ENCODE results near the genes SGSH and ENDOV.

- RRBS, result 92% methylated on average over 2 of the region's 23 CpGs
These were observed 8.3 kb downstream of the CARD14 start for GRCh38 chr17:80177928-80178643.

DNA sequence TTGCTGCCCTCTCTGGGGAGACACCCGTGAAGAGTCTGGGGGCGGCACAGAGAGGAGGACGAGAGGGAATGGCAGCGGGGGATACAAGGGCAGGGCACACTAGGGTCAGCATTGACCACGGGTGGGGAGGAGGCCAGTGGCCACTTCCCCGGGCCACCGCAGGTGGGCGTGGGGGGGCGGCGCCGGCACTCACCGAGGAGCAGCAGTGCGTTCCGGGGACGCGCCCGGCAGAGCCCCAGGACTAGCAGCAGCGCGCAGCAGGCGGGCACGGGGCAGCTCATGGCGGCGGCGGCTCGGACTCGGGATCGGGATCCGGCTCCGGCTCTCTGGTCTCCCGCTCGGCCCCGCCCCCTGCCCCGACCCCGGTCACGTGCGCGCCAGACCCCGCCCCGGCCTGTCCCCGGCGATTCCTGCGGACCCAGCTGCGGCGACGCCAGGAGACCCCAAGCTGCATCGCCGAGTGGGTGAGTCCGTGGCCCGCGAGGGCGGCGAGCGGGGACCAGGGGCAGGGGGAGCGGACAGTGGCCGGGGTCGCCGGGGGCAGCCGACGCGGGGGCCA, at the start of gene SGSH:
TSS of gene SGSH (minus strand) at position 301 of the 559 bp plus-strand sequence.
- RRBS, result 2% methylated on average over 20 of the region's 60 CpGs

DNA sequence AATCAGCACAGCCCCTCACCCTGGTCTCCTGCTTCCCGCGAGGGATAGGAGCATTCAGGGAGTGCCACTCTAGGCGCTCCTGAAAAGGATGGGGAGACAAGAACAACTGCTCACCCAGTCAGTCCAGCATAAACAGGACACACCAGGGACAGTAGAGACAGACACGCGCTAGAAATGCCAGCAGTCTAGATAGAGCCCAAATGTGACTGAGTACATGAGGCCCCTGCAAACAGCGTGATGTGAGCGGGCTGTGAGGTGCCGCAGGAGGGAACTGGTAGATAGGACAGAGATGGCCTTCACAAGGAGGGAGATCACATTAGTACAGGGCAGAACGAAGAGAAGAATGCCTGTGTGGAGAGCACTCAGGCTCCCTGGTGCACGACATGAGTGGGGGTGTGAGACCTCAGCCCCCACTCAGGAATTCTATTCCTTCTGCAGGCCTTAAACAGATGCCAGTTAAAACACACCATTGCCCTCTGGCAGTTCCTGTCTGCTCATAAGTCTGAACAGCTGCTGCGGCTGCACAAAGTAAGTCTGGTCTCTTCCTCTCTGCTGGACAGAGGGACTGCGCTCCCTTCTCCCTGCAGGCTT, 25.5 kb upstream of the ENDOV start:
- RRBS, result no CpG with 5 or more reads among the region's 12 CpGs

GRCh38 chr17:80408638-80409305, 6.2 kb upstream of the ENDOV start:
- RRBS, result no CpG with 5 or more reads among the region's 7 CpGs

- RRBS, result 1% methylated on average over 61 of the region's 96 CpGs
These were observed at the start of gene ENDOV for GRCh38 chr17:80414932-80415818. TSS of gene ENDOV (plus strand) at chr17:80415167.

DNA sequence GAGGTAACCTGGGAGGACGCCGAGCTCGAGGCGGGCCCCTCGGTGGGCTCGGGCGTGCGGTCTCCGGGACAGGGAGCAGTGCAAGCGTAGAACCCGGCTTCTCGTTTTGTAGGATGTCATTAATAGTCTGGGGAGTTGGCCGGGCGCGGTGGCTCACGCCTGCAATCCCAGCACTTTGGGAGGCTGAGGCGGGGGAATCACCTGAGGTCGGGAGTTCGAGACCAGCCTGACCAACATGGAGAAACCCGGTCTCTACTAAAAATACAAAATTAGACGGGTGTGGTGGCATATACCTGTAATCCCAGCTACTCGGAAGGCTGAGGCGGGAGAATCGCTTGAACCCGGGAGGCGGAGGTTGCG, 832 bp downstream of the ENDOV start:
- RRBS, result 0% methylated on average over 2 of the region's 27 CpGs

- RRBS, result 21% methylated on average over 12 of the region's 34 CpGs
These were observed 21.9 kb upstream of the NPTX1 start for GRCh38 chr17:80498130-80498801.

GRCh38 chr17:80725978-80726198, 181.2 kb downstream of the RPTOR start:
- RRBS, result no CpG with 5 or more reads among the region's 8 CpGs

- RRBS, result no CpG with 5 or more reads among the region's 23 CpGs
These were observed 217.5 kb upstream of the CHMP6 start for GRCh38 chr17:80774092-80774586.

- RRBS, result no CpG with 5 or more reads among the region's 5 CpGs
These were observed 197.8 kb upstream of the CHMP6 start for GRCh38 chr17:80793823-80794322.

DNA sequence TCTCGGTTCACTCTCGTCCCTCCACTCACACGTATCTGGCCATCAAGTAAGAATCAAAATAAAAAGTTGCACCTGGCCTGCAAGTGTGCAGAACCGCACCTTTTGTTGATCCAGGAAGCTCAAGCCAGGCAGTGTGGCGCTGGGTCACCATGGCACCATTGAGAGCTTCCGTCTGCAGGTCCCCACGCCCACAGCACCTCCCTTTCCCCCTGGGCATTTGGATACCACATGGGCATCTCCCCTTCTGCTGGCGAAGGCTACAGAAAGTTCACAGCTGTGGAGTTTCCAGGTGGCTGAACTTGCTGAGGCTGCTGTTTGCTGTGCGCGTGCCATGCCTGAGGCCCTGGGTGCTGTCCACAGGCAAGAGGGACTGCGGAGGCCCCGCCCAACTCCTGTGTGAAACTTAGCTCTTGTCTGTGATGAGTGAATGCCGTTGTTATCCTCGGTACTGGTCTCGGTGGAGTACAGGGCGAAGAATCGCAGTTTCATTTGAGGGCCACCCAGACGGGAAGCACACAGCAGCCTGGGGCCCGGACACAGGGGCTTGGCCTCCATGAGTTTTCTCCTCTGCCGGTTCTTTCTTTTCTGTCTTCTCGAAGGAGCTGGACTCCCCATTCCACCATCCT, 90.8 kb upstream of the CHMP6 start:
- RRBS, result no CpG with 5 or more reads among the region's 21 CpGs

DNA sequence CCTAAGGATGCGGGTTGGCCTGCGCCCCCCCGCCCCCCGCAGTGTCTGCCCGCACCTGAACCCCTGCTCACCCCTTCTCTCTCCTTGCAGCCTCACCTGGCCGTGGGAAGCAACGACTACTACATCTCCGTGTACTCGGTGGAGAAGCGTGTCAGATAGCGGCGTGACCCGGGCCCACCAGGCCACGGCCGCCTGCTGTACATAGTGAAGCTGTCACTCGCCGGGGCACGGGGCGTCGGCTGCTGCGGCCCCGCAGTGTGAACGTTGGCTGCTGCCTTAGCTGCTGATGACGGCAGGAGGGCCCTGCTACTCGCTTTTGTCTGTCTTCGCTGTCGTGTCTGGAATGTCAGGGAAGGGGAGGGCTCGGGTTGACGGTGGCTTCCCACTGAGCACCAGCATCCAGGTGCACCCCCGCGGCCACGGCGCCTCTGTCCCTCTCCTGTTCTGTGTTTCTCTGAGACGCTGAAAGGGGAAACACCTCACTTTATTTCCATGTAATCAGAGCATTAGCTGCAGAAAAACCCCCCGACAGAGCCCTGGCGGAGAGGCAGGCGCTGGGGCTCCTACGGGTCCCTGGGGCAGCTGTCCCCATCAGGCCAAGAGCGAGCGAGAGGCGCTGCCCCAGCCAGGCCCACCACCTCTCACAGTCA, 27.3 kb upstream of the CHMP6 start:
- RRBS, result 90% methylated on average over 5 of the region's 41 CpGs

DNA sequence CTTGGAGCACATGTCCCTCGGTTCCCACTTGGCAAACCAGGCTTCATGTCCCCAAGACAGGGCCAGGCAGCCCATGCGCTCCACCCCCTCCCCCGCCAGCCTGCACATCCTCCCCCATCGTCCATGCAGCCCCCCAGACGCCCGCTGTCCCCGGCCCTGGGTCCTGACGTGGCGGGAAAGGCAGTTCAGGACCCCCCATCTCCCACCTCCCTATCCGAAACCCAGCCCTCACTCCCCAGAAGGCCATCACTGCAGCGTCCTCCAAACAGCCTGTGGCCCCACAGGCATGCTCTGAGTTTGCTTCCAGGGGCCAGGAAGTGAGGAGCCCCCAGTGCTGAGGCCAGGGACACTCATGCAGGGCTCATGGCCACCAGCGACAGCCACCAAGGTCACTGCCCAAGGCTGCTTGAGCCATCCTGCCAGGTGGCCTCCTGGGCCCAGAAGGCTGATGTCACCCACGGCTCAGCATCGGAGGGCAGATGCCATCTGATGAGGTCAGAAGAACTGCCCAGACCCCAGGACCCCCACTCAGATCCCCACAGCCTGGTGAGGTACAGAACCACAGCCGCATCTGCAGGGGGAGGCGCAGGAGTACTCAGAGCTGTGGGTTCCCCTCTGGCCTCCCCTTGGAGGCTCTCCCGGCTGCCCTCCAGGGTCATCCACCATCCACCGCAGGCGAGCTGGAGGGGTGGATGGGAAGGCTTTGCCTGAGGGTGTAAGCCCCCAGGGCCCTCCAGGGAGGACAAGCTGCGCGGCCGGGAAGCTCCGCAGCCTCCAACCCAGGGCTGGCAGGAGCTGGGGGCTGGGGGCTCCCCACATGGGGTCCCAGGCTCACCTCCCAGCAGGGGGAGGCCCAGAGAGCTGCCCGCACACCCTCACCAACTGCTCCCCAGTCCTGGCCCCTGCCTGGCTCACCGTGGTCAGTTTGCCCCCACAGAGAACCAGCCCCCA, 20.2 kb upstream of the CHMP6 start:
- RRBS, result no CpG with 5 or more reads among the region's 25 CpGs

DNA sequence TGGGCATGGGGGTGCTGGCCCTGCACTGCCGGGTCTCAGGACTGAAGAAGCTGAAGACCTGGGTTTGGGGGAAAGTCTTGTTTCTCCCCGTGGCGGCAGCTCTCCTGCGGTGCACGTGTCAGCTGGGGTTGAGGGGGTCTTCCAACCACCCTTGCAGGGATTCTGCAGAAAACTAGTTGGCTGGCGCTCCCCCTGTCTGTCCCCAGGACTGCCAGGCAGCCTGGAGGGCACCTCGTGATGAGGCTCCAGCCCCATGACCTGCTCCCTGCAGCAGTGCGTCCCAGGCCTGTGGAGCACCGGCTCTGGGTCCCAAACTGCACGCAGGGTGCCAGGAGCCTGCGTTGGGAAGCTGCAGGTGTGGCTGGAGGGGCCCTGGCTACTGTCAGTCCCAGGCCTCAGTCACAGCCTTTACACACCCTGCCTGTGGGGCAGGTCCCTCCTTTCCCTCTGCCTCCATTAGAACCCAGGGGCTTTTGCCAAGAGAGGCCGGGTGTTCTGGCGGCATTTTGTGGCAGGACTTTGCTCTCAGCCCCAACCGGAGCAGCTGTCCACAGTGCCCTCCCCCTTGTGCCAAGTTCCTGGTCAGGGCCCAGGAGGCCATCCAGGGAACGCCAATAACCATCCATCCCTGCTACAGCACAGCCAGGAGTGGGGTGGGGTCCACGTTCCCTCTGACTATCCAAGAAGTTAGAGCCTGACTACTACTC, 9.1 kb downstream of the CHMP6 start:
- RRBS, result 29% methylated on average over 3 of the region's 16 CpGs

GRCh38 chr17:81027672-81028253, 7.2 kb upstream of the BAIAP2 start:
- RRBS, result 39% methylated on average over 13 of the region's 29 CpGs

DNA sequence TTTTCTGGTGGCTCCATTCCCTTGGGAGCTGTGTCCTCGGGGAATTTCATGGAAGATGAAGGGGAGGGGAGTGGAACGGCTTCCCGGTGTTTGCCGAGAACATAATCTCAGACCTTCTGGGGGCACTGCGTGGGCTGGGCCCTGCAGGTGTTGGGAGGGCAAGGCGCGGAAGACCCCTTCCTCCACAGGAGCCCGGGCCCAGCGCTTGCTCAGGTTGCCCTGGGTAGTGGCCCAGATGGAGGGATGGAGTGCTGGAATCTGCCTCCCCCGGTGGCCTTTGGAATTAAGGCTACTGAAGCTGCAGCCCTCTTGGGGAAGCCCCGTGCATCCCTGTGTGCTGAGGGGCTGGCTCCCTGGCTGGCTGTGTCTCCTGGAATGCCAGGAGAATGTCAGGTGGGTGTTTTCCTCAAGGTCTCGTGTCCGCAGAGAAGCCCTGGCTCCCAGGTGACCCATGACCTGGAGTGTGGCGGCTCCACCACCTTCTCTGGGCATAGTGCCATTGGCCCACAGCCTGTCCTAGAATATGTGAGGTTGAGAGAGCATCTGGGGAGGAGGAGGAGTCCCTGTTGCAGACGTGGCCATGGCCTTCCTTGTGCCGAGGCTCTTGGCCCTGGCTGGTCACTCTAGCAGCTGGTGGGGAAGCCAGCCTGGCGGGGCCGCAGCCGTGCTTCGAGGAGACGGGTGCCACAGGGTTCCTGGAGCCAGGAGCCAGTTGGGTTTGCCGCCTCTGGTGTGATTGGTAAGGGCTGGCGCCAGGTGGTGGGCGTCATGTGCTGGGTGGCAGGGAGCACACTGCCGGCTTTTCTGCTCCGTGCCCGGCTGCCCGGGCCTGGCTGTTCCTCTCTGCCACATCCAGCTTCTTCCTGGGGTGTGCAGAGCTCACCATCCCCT, 3.2 kb downstream of the BAIAP2 start:
- RRBS, result 49% methylated on average over 7 of the region's 28 CpGs

DNA sequence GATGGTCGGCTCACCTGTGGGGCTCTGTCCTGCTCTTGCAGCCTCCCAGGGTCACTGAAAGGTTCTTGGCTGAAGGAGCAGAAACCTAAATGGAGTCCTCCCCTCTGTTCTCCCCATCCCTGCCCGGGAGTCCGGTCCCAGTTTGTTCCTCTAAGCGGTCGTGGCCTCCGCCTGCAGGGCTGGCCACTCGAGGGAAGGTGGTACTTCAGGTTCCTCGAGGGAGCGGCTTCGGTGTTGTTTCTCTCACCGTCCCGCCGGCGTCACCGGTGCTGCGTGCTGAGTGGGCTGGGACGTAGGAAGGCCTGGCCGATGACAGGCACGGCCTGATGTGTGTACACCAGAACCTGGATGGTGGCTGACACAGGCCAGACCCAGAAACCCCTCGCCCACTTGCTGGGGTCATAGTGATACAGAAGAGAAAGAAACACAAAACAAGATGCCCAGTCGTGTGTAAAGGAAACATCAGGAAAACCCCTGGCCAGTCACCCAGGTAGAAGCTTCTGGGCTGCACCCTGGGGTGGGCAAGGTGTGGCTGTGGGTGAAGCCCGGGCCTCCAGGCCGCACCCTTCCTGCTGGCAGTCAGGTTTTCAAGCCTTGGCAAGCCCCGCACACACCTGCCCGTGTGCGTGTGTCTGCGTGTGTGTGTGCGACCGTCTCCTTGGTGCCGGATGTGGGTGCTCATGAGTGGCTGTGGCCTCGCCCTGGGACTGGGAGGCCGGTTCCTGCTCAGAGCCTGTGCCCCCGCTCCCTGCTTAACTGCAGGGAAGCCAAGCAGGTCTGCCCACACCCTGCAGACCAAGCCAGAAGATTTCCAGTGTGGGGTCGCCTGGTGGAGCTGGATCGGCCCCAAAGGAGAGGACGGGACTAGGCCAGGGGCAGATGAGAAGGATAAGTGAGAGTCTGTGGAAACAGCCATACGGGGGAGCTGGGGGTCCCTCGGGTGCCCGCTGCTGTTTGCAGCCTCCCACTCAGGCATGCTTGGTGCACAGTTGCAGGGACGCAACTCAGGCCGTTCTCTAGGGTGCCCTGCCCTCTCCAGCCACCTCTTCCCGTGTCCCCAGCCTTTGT, 52.1 kb downstream of the BAIAP2 start:
- RRBS, result 72% methylated on average over 6 of the region's 42 CpGs

DNA sequence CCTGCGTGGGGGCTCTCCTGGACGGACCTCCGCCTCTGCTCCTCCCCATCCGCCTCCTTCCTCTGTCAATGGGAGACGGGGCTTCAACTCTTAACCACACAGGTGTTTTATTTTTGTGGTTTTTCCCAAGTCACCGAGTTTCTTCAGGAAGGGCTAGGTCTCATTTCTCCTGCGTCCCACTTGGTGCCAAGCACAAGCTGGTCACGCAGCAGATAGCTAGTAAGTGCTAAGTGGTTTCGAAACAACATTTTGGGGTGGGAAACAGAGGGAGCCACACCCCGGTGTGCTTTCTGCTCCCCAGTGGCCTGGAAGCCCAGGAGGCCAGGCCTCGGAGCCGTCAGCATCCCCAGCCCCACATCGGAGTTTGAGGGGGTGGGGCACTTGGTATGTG, 55.4 kb downstream of the BAIAP2 start:
- RRBS, result no CpG with 5 or more reads among the region's 13 CpGs

- RRBS, result no CpG with 5 or more reads among the region's 11 CpGs
These were observed 32.0 kb upstream of the PVALEF start for GRCh38 chr17:81133189-81133729.

GRCh38 chr17:81165599-81166063, 324 bp downstream of the PVALEF start:
- RRBS, result 2% methylated on average over 24 of the region's 42 CpGs